A375 (cell line): ENCODE data around the gene MTA3.

GRCh38 chr2:39052529-39052865 is 68.4 kb downstream of the SOS1 start:
- RAMPAGE, long total RNA, result no peak

DNA sequence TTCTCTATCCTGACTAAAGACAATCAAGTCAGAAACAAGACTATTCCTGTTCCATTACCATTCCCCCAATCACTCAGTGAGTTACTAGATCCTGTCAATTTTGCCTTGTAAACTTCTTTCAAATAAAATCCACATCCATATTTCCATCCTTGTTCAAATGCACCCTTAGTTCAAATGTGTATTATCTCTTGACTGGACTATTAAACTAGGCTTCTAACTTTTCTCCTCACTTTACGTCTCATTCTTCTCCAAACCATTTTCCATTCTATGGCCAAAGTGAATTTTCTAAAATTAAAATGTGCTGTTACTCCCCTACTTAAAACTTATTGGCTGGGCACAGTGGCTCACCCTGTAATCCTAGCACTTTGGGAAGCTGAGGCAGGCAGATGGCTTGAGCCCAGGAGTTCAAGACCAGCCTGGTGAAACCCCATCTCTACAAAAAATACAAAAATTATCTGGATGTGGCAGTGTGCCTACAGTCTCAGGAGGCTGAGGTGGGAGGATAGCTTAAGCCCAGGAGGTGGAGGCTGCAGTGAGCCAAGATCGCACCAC is 4.5 kb downstream of the SOS1 start:
- RAMPAGE, long total RNA, result no peak

GRCh38 chr2:39121286-39121557 is 371 bp upstream of the SOS1 start:
- RAMPAGE, long total RNA, result no peak

GRCh38 chr2:39216847-39217374 is 96.1 kb upstream of the SOS1 start:
- RAMPAGE, long total RNA, result no peak

- RAMPAGE, long total RNA, result no peak
Measured at GRCh38 chr2:39243508-39244543, 123.0 kb upstream of the SOS1 start.

- RAMPAGE, long total RNA, result no peak
Measured at GRCh38 chr2:39244544-39244839, 123.6 kb upstream of the SOS1 start.

DNA sequence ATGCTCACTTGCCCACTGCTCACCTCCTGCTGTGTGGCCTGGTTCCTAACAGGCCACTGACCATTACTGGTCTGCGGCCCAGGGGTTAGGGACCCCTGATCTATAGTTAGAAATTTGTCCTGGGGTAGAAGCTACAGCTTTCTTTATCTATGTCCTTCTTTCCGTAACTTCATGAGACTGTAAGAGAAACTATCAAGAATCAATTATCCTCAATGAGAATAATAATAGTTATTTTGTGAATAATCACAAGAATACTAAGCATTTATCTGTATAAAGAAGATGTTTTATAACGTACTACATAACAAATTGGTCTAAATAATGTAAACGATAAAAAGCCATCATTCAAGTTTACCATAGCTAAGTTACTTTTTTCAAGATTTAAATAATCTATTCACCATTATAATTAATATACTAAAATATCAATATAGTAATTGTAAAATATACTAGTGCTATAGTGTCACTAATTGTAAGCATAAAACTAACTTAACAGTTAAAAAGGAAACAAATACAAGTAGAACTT is 150.7 kb downstream of the MAP4K3 start:
- RAMPAGE, long total RNA, result no peak

DNA sequence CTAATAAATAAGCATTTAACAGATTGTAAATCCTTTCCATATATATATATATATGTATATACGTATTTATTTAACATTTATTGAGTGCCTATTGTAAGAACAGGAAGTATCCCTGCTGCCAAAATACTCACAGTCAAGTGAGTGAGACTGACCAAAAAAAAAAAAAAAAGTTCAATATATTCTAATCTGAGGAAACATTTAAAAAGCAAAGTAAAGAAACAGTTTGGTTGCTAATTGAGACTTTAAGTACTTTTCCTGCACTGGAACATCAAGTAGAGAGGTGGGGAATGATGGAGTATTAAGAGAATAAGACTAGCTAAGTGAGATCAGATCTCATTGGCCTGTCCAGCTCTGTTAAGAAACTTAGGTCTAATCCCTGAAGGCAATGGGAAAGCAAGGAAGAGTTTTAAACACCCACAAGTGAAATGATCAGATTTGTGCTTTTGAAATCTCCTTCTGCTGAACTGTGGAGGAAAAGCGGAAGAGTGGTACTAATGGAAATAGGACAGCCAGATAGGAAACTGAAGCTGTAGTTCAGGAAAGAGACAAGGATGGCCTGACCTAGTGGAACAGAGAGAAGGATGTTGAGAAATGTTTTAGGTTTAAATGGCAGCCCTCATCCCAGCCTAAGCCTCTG is 27.8 kb upstream of the MAP4K3 start:
- RAMPAGE, long total RNA, result no peak

GRCh38 chr2:41894847-41895764 is 152.7 kb upstream of the PKDCC start:
- RAMPAGE, long total RNA, result no peak

DNA sequence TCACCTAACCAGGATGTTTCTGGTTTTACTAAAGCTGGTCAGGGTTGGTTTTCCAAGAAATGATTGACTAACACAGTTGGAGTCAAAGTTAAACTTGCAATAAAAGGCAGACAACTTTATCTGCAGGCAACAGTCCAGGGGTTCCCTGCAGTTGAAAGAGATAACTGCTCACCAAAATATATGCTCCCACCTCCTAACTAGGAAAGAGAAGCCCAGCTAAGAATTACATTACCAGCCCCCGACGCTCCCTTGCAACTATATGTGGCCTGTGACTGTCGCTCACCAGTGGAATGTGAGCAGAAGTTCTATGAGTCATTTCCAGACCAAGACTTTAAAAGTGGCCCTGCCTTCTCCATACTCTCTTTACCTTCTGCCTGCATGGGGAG is 140.0 kb upstream of the PKDCC start:
- RAMPAGE, long total RNA, result no peak

DNA sequence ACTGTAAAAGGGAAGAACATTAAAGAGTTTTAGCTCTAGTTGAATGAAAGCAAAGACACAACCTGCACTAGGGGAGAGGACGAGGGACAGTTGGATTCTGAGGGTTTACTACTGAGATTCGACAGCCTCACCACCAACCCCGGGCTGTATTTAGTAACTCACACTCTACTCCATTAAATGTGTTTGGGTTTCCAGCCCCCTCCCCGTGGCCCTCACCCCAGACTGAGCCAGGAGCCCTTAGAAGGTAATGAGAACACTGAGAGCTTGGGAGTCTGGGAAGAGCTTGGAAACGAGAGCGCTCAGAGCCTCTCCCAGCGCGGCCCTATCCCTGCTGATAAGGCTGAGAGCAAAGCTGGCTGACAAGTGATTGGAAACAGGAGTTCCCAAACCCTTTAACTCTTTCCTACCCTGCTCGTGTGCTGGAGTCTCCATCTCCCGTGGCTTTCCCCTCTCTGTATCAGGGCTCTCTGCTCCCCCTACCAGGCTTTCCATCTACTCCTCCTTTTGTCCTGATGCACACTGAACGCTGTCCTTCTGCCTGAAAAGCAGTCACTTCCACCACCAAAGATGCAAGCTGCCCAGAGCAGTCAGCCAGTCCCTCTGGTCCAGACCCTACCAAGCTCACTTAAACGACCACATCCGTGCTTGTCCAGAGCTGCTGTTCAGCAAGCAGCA is 100.1 kb upstream of the PKDCC start:
- RAMPAGE, long total RNA, result no peak

DNA sequence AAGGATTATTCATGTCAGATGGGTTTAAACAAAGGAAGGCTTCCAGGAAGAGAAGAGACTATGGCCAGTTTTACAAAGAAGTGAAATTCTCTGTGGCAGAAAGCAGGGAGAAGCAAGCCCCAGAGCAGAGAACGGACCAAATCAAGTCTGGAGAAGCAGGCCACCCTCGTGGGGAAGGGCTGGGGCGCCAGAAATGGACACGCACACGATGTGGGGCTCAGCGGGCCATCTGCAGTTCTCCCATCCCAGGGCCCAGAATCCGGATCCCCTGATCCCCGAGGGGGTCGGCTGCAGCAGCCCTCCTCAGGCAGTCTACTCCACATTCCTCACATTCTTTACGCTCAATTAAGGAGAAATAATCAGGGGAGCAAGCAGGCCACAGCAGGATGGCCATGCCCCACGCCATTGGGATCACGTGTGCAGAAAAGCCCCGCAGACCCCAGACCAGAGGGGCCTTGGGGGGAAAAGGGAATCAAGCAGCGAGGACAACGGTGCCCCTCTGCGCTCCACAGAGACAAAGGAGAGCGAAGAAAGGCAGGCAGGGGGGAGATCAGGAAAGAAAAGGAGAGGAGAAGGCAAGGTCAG is 17.7 kb upstream of the PKDCC start:
- RAMPAGE, long total RNA, result no peak

- RAMPAGE, long total RNA, result no peak
Measured at GRCh38 chr2:42048301-42048494, 377 bp downstream of the PKDCC start.

DNA sequence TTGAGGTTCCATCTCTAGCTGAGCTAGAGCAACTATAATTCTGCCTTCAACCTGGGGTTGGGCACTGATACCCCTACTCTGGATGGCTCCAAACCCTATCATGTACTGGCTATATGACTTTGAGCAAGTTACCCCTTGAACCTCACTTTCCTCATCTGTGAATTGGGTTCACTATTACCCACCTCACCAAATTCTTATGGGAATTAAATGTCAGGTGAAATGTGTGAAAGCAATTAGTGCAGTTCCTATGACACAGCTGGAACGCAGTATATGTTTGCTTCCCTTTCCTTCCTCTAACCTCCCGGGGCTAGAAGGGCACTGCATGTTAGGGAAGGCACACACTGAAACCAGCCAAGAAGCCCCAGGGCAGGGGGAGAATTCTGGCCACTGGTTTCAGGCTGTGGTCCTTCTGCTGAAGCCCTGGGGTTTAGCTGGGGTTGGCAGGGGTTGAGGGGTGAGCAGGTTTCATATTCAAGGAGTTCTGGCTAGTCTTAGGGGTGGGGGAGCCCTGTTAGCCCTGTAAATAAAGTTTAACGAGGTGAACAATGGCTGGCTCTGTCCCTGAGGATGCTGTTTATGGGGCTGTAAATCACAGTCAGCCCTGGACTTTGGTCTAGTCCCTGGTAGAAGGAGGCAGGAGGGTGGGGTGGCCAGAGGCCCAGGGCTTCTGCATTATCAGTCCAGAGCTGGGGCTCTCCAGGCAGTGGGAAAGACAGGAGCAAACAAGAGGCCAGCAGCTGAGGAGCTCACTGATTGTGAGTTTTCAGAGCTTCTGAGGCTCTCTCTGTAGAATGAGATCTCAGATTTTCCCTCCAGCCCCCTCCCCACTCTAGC is 8.0 kb downstream of the PKDCC start:
- RAMPAGE, long total RNA, result no peak

GRCh38 chr2:42106002-42106389 is 58.2 kb downstream of the PKDCC start:
- RAMPAGE, long total RNA, result no peak

GRCh38 chr2:42127489-42127751 is 41.7 kb upstream of the EML4 start:
- RAMPAGE, long total RNA, result no peak

- RAMPAGE, long total RNA, result no peak
Measured at GRCh38 chr2:42191227-42191790, 22.2 kb downstream of the EML4 start.

DNA sequence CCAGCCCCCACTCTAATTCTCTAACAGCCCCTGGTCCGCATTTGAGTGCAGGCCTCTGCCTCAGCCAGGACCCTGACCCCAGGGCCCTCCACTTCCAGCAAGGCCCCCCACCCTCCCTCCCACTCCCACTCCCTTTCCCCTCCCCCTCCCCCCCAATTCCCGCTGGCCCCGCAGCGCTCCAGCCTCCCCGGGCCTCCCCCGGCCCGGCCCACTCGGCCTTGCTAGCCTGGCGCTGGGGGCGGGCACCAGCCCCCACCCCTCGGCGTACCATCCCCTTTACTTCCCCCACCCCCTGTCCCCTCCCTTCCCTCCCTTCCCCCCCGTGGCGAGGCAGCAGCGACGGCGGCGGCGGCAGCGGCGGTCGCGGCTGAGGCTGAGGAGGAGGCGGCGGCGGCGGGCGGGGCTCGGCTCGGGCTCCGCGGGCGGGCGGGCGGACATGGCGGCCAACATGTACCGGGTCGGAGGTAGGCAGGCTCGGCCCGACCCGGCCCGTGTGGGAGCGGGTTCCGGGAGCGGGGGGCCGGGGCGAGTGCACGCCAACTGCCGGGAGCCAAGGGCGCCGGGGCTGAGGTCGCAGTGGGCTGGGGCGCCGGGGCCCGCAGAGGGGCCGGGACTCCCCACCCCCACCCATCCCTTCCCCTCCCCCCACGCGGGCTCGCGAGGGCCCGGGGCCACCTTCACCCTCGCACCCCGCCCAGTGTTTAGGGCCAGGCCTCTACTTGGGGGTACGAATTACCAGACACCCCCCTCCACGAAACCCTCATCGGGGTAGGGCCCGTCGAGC is at the start of gene MTA3:
Gene MTA3, plus strand, starts transcription at position 323 of the 784 bp plus-strand sequence.
- RAMPAGE, long total RNA, result no peak

- RAMPAGE, long total RNA, result no peak
Measured at GRCh38 chr2:42618109-42618523, 49.7 kb downstream of the MTA3 start.

DNA sequence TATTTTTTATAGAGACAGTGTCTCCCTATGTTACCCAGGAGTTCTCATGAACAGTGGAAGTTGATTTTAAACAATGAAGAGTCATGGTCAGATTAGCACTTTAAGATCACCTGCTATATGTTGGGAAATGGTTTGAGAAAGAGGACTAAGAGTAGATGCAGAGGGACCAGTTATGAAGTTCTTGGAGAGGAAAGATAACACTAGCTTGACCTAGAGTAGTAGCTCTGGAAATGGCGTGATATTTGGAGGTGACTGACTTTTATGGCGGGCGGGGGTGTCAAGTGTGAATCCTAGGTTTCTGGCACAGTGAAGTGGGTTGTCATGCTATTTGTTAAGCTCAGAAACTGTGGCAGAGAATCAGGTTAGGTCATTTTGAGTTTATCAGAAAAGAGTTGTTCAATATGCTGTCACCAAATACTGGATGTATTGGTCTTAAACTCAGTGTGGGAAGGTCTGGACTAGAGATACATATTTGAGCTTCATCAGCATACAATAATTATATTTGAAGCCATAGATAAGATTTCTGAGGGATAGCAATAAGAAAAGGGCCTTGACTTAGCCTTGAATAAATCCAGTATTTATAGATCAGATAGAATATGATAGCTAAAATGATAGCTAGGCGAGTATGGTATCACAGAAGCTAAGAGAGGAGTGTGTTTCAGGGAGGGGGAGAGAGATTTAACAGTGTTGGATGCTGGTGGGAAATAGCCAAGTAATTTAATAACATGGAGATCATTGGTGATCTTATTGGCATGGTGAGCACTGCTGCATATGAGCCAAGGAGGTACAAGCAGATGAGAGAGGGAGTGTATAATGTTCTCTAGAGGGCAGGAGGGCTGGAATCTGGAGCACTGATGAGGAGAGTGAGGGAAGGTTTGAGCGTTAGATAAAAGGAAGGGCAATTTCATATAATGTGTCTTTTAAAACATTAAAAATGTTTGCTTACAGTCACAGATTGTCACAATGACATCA is 64.3 kb downstream of the OXER1 start:
- RAMPAGE, long total RNA, result no peak